ENCODE measurements around the genes CSNK1G1, CILP and IGDCC4.

DNA sequence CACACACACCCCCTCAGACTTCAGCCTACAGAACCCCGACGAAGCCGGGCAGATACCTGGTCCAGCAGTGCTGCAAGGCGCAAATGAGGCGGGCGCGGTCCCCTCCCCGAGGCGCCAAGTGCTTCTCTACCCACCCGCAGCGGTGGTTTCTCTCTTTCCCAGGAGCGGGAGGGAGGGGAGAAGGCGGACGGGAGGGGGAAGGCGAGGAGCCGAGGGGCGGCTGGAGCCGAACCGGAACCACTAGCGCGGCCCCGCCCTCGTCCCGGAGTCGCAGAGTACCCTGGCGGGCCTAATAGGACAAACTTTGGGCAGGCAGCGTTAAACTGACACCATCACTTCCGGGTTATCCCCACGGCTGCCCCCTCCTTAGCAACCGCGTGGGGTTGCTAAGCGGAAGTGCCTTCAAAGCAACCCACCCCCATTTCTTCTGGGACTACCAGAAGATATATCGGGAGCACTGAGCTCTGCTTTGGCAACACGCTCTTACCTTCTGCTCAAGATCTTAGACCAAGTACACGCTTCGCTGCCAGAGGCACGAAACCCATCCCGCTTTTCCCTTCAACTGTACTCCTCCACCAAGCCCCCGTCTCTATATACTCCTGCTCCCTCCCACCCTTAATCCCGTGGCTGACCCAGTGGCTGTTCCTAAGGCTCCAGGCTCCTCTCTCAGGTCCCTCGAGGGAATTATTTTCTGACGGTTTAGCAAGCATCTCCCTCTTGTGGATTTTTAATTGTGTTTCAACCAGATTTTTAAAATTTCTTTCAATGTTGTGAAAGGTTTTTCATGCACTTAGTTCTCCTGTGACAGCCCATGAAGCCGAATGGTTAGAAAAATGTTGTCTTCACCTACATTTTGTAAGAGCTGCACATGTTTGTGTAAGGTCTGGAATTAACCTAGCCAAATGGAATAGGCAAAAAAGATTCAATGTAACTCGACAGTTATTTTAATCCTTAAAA, at the start of gene CSNK1G1:
Gene CSNK1G1, minus strand, starts transcription at position 242 of the 957 bp plus-strand sequence.
- RRBS: 1% methylated on average over 8 of the region's 44 CpGs

DNA sequence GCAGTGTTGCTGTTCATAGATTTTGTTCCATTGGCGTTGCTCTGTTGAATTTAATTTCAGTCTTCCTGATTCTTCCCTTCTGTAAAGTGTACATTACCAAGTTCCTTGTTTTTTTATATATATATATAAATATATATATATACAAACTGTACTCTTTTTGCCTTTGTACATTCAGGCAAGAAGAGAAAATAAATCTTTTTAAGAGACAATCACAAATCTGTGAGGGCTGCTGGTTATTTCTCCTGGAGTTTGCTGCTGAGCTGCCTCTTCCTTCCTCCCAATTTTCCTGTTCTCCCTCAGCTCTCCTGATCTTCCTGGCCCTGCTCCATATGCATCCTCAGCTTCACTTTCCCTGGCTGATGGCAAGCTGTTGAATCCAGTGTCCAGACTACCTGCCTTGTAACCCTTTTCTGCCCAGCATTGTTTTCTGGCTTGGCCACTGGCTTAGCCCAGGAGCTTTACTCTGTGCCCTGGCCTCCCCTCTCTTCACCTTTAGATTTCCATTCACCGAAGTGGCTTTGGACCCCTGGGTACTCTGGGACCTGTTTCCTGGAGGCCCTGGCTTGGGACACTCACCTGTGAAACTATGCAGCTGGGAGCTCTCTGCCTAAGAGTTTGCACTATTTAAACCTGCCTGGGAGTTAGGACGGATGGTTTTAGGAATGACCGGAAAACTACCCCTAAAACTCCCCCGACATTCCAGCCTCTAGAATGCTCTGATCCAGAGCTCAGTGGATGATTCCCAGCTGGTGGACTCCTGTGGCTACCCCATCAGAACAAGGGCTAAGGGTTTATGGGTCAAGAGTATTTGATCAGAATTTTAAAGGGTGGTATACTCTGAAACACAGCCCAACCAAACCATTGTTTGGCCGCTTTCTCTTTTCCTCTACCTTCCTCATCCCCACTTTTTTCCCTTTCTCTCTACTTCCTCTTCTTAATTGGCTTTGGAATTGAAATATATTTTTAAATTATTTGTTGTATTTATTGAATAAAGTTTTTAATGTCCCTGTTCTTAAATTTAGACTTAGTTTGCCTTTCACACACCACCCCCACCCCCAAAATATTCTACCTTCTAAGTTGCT, 90.0 kb downstream of the RBPMS2 start:
- RRBS: no CpG with 5 or more reads among the region's 6 CpGs

GRCh38 chr15:64762670-64762990, 12.8 kb downstream of the RBPMS2 start:
- RRBS: no CpG with 5 or more reads among the region's 7 CpGs

DNA sequence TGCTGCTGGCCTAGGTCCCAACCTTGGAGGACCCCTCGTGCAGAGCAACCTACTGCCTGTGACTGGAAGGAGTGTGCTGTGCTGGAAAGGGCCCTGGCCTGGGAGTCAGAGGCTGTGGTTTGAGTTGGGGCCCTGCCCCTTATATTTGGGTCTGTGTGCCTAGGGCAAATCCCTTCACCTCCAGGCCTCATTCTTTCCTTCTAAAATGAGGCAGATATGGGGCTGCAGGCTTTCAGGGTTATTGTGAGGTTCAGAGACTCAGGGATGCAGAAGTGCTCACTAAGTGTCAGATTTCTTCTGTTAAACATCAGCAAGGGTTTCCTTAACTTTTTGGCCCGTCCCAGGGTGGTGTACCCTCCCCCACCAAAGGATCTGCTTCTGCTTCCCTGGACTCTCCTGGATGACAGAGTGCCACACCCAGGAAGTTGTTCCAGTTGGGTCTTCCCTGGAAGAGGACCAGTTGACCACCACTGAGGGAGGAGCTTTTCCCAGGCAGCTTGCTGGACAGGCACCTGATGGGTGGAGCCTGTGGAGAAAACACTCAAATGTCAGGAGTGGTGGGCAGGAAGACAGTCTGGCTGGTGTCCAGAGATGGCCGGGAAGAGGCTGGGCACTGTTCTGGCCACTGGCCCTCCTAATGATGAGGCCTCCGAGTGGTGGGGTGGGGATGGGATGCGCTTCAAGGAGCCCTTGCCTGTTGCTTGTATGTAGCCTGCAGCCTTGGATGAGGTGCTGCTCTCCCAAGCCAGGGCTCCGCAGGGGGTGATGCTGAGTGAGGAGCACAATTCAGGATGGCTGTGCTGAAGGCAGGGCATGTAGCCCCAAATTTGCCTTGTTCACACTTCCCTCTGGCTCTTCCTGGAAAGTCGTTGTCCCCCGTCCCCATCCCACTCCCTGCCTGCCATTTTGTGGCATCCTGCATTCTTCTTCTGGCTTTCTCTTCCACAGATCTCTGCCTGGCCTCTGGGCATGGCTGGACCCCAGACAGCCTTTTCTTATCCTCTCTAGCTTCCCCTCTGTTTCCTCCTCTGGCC, 12.2 kb downstream of the PLEKHO2 start:
- RRBS: no CpG with 5 or more reads among the region's 8 CpGs

DNA sequence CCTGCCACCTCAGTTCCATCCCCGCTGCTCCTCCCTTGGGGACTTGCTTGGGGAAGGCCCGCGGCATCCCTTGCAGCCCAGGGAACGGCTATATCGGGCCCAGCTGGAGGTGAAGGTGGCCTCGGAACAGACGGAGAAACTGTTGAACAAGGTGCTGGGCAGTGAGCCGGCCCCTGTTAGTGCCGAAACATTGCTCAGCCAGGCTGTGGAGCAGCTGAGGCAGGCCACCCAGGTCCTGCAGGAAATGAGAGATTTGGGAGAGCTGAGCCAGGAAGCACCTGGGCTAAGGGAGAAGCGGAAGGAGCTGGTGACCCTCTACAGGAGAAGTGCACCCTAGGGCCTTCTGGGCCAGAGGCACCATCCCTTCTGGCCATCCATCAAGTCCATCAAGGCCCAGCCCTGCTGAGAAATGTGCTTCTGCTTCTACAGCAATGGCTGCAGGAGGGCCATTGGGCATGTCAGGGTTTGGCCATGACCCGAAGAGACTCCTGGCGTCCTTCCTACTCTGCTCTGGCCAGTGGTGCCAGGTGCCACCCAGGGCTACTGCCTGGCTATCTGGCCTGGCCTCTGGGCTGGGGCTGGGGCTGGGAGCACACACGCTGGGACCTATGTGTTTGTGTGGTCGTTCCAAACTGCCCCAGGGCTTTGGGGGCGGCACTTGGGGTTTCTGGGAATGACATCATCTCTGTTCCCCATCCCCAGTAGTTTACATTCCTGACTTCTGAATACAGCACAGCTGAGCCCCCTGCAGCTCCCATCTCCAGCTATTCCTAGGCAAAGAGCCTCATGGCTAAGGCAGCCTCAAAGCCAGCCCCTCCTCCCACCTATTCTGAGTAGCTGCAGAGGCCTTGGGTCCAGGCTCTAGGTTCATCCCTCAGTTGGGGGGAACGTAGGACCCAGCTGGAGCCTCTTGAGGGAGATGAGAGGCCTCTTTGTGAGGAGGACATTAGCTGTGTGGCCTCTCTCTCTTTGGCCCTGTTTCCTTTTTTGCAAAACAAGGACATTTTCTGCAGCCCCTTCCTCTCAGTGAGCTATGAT, 24.2 kb downstream of the PLEKHO2 start:
- RRBS: no CpG with 5 or more reads among the region's 16 CpGs

DNA sequence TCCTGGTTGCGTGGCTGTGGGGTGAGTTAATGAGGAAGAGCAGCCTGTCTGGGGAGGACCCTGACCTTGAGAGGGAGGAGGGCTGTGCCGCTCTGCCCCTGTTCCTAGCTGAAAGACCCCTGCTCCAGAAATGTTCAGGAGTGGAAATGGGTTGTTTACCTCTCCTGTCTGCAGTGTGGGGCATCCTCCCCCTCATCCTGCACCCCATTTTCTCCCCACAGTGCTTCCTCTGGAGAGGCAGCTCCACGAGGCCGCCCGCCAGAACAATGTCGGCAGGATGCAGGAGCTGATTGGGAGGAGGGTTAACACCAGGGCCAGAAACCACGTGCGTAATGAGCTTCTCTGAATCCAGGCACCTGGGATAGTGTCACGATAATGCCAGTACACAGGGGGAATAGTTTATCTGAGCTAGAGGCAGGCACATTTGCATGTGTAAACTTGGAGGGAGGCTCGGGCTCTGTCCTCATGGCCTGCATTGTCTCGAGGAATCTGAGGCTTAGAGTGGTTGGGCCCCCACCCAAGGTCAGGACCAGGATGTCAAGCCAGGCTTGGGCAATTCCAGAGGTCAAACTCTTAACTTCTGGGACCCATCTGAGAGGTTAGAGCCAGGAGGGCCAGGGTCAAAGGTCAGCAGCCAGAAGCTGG, 4.0 kb downstream of the ANKDD1A start:
- RRBS: no CpG with 5 or more reads among the region's 11 CpGs

DNA sequence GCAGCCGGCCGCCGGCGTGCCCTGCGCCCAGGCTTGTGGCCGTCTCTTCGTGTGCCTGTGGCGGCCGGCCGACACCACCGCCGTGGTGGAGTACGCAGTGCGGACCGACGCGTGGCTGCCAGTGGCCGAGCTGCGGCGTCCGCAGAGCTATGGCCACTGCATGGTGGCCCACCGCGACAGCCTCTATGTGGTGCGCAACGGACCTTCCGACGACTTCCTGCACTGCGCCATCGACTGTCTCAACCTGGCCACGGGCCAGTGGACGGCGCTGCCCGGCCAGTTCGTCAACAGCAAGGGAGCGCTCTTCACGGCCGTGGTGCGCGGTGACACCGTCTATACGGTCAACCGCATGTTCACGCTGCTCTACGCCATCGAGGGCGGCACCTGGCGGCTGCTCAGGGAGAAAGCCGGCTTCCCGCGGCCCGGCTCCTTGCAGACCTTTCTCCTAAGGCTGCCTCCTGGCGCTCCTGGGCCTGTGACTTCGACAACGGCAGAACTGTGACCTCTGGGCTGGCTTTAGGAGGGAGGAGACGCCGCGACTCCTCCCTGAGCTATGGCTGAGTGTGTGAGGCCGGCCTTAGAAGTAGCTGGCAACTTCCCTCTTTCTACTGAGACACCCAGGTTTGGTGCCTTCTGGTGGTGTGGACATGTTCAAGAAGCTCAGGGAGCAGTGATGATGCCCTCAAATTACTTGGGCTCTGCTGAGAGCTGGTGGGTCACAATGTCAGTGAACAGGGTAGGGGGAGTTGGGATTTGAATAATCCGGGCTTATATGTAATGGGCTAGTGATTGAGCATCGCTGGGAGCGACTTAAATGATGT, 1.4 kb downstream of the KBTBD13 start:
- RRBS: 42% methylated on average over 7 of the region's 61 CpGs

DNA sequence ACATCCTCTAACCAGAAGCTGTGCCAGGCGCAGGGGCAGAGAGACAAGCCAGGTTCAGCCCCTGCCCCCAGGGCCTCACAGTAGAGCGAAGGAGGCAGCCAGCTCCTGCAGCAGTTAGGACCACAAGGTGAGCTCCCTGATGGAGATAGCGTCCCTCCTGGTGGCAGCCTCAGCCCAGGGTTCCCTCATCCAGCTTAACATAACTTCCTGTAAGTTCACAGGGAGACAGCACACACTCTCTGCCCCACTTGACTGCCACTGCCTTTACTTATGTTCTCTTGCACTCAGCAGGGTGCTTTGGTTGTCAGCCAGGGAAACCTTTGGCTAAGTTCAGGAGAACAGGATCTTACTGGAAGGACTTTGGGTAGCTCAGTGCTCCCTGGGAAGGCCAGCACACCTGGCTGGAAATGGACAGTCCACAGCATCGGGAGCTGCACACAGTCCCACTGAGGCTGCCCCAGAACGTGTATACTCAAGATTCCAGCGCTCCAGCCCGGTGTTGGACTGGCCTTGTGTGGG, 10.9 kb downstream of the KBTBD13 start:
- RRBS: no CpG with 5 or more reads among the region's 7 CpGs

DNA sequence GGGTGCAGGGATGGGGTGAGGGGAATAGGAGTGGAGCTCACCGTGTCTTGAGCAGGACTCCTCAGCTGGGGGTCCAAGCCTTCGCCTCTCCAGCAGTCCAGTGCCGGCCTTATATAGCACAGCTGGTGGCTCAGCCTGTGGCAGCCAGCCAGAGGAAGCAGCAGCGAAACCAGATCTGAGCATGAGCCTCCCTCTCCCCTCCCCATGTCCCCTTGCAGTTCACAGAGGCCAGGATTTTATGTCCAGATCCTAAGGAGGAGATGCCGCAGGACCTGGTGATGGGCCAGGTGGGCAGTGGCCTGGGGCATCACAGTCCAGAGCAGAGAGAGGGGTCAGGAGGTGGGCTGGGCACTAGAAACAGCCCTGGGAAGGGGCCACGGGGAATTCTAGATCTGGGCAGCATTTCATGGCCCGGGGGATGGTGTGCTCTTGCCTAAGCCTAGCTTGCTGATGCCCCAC, at the start of gene CILP:
Gene CILP, minus strand, starts transcription at position 87 of the 459 bp plus-strand sequence.
- RRBS: no CpG with 5 or more reads among the region's 7 CpGs

GRCh38 chr15:65274091-65274487, 12.6 kb downstream of the PARP16 start:
- RRBS: no CpG with 5 or more reads among the region's 7 CpGs

DNA sequence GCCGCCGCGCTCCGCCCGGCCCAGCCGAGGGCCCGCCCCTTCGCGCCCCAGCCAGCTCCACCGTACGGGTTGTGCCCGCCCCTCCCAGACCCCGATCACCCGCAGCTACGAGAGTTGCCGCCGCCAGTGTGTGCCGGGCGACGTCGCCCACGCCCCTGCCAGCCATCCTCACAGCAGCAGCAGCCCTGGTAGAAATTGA, 217 bp upstream of the PARP16 start:
- RRBS: no CpG with 5 or more reads among the region's 22 CpGs

DNA sequence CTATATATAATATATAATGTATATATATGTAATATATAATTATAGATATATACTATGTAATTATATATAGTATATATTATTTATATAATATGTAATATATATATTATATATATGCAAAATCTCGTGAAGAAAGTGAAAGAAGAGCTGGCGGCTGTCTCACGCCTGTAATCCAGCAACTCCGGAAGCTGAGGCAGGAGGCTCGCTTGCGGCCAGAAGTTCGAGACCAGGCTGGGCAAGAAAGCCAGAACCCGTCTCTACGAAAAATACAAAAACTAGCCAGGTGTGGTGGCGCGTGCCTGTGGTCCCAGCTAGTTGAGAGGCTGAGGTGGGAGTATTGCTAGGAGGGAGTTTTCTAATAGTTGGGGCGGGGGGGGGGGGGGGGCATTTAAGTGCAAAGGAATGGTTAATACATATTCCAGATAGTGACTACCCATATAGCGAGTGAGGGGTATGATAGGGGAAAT, 8.3 kb upstream of the PARP16 start:
- RRBS: no CpG with 5 or more reads among the region's 13 CpGs

DNA sequence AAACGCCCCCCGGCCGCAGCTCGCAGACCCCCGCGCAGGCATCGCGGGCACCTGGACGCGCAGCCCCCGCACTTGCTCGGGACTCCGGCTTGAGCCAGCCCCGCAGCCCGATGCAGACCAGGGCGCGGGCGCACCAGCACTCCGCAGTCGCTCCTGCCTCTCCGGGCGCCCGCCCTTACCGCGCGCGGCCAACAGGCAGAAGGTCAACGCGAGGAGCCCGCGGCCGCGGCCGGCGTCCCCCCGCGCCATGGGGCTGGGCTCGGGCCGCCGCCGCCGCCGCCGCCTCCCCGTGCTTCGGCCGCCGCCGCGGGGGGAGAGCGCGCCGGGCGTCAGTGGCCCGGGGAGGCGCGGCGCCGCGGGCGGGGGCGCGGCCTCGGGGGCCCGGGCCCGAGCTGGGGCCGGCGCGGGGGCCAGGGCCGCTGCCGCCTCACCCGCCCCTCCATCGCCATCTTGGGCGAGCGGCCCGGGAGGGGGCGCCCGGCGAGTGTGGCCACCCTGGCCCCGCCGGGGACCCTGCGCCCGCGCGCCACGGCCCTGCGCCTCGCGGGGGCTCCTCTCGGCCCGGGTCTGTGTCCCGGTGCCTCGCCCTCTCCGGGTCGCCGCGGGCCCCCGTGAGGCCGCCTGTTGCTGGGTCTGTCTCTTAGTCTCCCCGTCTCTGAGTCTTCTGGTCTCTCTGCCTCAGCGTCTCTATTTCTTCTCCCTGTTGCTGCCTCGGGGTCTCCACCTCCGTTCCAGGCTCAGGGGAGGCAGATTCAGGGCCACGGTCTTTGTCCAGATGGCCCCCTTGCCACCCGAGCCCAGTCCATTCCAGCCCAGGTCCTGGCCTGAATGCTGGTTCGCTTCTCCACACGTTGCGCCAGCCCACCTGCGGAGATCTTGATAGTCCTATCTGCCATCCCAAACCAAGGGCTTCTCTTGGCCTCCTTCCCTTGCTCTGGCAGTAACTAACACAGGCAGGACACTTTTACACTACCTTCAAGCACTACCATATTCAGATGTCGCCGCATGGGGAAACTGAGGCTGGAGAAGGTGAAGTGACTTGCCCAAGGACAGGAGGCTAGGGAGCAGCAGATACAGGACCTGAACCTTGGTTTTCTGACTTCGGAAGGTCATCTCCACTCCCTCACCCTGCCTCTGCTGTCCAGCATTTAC, at the start of gene IGDCC4:
Gene IGDCC4, minus strand, starts transcription at position 334 of the 1,152 bp plus-strand sequence.
- RRBS: 2% methylated on average over 75 of the region's 112 CpGs

GRCh38 chr15:65578626-65579474, 32.1 kb downstream of the INTS14 start:
- RRBS: no CpG with 5 or more reads among the region's 5 CpGs

GRCh38 chr15:65623877-65624533, 2.3 kb downstream of the SLC24A1 start:
- RRBS: 98% methylated on average over 5 of the region's 8 CpGs

GRCh38 chr15:65624534-65625310, 3.0 kb downstream of the SLC24A1 start:
- RRBS: no CpG with 5 or more reads among the region's 9 CpGs

DNA sequence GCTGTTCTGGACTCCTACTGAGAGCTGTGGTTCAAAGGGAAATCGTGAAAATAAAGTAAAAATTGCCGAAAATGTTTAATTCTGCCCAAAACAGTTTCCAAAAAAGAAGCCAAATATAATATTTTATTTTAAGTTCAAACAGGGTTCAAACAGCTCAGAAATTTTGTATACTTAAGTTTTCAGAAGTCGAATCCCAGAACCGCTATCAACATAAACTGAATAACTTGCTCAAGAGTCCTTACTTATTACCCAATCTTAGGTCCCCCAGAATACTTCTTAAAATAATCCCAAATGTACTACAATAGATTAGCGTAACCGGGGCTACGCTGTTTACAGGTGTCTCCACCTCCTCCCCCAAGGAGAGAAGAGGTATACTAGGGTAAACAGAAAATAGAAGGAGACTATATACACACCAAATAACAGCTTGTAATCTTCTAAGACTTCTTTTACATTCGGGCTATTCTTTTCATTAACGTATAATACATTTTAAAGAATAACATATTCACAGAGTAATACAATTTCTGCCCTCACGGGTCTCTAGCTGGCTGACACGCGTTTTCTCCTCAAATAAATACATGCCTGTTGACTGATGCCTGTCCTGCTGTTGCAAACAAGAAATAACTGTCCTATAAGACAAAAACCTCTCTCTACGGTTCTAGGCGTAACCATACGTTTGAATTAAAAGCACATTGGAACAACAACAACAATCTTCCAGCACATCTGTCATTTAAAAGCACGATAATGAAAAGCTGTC, 1.3 kb downstream of the DENND4A start:
- RRBS: no CpG with 5 or more reads among the region's 16 CpGs

GRCh38 chr15:65791664-65791954, 484 bp downstream of the DENND4A start:
- RRBS: 4% methylated on average over 10 of the region's 26 CpGs

- RRBS: 0% methylated on average over 3 of the region's 20 CpGs
These were observed 172.9 kb downstream of the MEGF11 start for GRCh38 chr15:66080596-66081044.

DNA sequence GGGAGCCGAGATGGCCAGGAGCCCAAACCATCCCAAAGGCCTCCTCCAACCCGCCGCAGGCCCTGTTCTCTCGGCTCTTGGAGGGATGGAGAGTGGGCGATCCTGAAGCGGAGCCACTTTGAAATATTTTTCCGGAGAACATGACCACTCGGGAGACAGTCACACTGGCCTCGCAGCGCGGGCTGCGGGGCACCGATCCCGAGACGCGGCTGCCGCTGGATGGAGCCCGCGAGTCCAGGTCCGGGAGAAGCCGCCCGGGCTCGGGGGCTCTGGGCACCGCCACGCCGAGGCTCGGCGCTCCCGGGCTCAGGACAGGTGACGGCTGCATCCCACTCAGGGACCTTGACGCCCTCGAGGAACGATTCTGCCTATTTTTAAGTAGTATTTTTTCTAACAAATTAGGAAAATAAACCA, 1.2 kb downstream of the MEGF11 start:
- RRBS: 2% methylated on average over 14 of the region's 33 CpGs